ENCODE results near the gene KNG1.

DNA sequence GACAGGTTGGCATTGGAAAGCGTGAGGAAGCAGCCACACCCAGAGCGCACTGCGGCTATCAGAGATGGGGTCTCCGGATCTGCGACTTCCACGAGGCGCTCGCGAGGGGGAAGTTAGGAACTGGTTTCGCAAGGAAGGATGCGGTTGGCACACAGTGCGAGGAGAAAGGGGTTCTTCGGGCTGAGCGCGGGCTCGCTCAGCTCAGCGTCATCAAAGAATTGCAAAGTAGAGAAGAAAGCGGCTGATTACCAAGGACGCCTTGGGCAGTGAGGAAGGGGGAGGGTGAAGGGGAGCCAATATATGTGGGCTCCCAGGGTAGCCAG, 69.4 kb upstream of the EPHB3 start:
- RRBS, 2 experiments = 3 to 7% methylated on average over 4 of the region's 19 CpGs

DNA sequence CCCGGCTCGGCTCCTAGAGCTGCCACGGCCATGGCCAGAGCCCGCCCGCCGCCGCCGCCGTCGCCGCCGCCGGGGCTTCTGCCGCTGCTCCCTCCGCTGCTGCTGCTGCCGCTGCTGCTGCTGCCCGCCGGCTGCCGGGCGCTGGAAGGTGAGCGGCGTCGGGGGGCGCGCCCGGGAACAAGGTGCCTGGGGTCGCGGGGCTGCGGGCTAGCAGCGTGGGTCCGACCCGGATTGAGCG, 540 bp downstream of the EPHB3 start:
- RRBS, 2 experiments = 2 to 7% methylated on average over 31 of the region's 33 CpGs

DNA sequence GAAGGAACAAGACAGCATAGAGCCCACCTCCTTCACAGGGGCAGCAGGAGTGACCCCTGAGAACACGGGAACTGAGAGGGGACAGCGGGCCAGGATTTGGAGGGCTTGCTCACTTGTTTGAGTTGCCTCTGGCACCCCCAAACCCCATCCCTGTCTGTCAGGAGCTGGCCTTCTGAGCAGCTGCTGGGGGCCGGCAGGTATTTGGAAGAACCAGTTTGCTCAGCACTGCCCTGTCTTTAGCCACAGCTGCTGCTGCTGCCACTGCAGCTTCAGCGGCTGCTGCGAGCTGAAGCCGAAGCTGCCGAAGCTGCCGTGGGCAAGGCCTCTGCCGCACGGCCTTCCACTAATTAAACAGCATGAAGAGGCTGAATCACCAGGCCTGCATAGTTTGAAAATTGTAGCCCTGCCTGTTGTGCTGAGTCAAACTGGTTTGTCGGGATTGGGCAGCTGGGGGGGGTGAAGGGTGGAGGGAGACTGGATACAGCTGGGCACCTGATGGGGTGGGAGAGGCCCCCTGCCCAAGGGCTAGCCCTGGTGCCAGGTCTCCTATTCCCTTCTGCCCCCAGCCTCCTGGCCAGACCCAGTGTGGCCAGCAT, 4.1 kb downstream of the EPHB3 start:
- RRBS, 2 experiments = no CpG with 5 or more reads among the region's 11 CpGs

DNA sequence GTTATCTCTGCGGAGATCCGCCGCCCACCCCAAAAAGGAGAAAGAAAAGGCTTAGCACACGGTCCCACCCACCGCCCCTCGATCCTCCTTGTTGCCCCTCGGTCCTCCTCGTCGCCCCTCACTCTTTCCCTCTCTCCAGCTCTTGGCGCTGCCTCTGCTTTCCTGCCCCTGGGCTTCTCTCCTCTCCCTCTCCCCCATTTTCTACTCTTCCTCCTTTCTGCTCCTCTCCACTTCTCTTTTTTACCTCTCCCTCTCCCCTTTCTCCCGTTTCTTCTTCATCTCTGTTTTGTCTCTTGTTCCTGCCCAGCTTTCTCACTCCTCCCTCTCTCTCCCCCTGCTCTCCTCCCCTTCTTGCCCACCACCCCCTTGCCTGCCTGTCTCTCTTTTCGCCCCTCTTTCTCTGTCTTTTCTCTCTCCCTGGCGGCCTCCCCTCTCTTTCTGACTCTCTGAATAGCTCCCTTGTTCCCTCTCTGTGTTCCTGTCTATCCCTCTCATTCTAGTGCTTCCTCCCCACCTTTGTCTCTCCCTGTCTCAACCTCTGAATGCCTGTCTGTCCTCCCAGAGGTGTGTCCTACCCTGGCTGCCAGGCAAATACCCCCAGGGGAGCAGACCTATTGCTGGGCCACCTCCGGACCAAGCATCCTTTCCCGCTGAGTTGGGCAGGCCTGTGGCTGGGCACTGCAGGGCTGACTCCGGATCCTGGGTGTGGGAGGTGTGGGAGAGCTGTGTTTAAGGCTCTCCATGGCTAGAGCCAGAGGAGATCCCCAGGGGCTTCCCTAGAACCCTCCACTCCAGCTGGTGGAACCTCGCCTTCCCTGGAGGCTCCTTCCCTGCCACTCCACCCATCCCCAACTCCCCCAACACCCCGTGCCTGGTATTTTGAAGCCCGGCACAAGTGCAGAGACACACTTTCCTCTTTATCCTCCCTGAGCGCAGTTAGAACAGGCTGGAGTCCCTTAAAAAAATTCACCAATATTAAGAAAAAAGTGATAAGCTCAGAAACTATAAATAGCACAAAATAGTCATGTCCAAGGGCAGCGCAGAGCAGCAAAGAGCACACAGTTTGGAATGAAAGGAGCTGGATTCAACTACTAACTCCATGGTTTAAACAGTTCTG, 41.1 kb downstream of the EPHB3 start:
- RRBS, 2 experiments = 42% methylated on average over 3 of the region's 21 CpGs

DNA sequence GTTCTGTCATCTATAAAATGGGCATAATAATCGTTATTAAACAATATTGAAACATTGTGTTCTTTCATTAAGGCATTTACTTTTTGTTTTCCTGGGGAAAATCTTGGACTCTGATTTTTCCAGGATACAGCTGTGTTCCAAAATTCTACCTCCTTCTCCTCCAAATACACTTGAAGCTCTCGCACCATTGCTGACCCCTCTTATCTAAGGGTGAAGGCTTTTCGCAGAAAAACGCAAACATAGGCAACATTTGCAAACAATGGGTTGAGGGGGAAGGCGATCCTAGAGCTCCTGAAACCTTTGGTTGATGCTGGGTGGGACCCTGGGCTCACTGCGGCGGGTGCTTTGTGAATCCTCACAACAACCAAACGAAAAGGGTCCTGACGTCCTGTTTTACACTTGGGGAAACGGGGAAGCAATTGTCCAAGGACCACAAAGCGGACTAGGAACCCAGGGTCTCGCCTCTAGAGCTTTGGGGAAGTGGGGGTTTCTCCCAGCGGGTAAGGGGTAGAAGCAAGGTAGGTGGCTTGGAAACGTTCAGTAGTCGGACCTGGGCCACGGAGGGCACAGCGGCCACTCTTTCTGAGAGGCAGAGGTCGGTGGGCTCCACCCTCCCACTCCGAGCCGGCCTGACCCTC, 42.0 kb downstream of the EPHB3 start:
- RRBS, 2 experiments = 14% methylated on average over 1 of the region's 20 CpGs; no CpG with 5 or more reads in 1 of the 2 experiments

- RRBS, 2 experiments = no CpG with 5 or more reads among the region's 7 CpGs
Measured at GRCh38 chr3:184651974-184652411, 59.9 kb downstream of the MAGEF1 start.

GRCh38 chr3:184678892-184679529, 32.9 kb downstream of the MAGEF1 start:
- RRBS, 2 experiments = 39 to 73% methylated on average over 6 of the region's 22 CpGs

- RRBS, 2 experiments = no CpG with 5 or more reads among the region's 5 CpGs
Measured at GRCh38 chr3:185151101-185151513, 1.8 kb downstream of the C3orf70 start.

- RRBS, 2 experiments = no CpG with 5 or more reads among the region's 2 CpGs
Measured at GRCh38 chr3:185335526-185336291, 27.2 kb upstream of the MAP3K13 start.

- RRBS, 2 experiments = no CpG with 5 or more reads among the region's 7 CpGs
Measured at GRCh38 chr3:185555031-185555602, 2.7 kb upstream of the LIPH start.

DNA sequence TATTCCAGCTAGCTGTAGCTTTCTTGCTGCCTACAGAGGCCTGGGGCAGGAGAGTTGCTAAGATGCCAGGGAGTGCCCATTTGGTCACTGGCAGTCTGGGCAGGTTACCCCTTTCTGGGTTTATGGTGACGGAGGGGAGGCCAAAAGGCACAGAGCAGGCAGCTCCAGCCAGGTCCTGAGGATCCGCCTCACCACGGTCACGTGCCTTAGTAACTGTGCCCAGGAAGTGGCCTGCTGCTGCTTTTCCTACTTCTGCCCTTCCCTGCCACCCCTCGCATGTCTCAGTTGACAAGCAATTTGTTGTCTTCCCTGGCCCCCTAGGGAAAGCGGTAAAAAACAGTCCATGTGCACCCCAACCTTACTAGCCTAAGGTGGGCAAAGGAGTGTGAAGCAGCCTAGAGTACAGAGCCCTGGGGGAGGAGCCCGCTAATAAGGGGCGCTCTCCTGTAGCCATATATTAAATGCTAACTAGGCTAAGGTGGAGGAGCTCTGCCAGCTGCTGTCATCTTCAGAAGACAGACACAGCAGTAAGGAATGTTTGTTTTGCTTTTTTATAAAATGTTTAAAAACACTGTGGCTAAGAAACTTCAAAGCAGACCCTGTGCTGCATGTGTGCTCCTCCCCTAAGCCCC, 9.1 kb upstream of the LIPH start:
- RRBS, 2 experiments = no CpG with 5 or more reads among the region's 8 CpGs

DNA sequence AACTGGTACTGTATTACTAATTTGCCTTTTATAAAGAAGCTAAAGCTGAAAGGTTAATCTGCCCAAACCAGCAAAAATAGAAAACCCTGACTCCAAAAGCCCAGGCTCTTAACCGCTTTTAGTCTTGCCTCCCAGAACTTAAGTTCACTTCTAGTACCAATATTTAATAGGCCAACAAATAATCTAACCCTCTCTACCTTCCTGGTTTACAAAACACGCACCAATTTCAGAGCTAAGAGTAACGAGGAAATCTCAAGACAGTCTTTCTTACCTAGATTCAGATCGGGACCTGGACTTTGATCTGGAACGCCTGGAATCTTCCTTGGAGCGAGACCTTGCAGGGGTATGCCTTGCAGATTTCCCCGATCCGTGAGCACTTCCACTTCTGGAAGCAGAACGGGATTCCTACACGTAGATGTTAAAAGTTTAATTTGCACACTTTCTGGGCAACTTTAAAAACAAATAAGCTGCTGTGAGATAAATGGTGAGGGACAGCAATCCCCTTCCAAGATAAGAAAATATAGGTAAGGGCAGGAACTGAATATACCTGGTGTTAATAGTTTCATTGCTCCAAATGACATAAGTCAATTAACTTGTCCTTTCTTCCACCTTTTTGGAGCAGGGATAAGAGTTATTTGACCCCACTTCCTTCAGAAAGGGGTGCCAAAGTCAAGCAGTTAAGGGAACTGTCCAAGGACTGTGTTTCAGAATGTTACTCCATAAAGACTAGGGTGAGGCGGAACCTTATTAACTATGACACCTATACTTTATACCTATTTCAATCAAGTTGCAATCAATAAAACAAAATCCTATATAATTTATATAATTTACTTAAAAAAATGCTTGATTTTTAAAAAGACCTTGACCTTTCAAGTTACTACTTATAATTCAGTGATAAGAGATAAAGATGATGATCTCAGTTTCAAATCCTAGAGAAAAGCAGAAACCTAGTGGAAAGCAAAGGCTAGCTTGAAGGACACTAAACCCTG, 11.2 kb downstream of the TRA2B start:
- RRBS, 2 experiments = no CpG with 5 or more reads among the region's 11 CpGs

DNA sequence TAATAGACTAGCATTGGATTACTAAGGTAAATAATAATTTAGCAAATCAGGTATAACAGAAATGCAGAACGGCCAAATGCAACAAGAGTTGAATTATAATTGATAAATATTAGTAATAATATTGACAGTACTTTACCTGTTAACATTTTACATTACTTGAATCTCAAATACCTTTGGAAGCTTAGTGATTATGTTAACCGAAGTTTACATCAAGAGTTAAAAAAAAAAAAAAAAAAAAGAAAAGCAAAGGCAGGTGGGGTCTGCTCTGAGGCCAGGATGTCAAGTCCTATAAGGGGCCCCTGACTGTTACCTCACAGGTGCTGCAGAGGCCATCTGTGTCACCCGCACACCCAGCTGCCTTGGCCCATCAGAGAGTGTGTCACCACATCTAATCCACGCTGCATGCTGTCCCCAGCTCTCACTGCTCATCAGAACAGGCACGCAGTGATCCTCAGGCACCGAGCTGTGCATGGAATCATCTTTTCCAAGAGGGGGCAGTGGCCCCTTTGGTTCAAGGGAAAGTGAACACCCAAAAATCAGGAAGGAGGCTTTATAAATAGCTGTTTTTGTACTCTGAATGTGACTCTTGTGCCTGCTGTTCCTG, 110.1 kb upstream of the ETV5 start:
- RRBS, 2 experiments = no CpG with 5 or more reads among the region's 6 CpGs

DNA sequence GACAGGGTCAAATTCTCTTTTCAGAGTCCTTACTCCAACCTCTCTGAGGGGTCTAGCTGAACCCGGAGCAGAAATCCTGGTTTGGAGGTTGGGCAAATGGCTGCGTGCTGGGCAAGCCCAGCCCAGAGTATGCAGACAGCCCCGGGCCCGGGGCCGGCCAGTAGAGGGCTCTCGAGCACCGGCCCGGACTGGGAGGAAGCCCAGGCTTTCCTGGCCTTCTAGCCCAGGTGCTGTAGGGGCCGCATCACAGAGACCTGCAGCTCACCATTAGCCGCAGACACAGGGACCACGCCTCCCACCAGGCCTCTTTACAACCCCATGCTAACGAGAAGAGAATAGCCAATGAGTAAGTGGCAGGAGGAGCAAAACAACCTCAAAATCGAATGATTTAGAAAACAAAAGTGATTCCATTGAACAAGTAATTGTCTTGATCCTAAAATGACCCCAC, 102.5 kb downstream of the DGKG start:
- RRBS, 2 experiments = 5 to 12% methylated on average over 2 of the region's 13 CpGs

DNA sequence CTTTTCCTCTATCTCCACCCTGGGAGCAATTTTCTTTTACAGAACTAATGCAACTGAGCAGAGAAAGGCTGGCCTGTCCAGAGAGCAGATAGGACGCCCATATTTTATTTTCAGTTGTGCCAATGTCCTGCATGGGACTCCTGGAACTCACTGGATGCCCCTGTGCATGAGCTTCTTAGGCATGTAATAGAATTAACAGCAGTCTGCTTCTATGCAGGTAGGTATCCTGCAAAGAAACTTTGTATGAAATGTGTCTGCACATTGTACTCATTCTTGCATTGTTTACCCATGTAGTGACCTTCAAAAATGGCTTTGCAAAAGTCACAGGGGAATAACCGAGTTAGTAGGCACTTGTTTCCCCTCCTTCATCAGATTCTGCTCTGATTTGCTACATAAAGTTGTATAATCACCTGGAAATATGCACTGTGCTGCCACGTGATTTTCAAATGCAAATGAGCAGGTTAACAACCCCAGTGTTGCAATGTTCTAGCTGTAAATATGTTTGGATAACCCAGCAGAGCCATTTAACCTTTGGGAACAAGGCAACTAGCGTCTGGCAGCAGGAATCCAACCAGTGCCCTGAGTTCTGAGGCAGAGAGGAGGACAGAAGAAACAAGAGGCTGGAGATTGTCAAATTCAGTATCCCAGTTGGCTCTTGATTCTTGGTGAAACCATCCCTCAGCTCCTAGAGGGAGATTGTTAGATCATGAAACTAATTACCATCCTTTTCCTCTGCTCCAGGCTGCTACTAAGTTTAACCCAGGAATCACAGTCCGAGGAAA, at the start of gene KNG1:
Gene KNG1 (plus strand): TSS at position 523 of the 782 bp plus-strand sequence.
- RRBS, 2 experiments = no CpG with 5 or more reads among the region's 5 CpGs

DNA sequence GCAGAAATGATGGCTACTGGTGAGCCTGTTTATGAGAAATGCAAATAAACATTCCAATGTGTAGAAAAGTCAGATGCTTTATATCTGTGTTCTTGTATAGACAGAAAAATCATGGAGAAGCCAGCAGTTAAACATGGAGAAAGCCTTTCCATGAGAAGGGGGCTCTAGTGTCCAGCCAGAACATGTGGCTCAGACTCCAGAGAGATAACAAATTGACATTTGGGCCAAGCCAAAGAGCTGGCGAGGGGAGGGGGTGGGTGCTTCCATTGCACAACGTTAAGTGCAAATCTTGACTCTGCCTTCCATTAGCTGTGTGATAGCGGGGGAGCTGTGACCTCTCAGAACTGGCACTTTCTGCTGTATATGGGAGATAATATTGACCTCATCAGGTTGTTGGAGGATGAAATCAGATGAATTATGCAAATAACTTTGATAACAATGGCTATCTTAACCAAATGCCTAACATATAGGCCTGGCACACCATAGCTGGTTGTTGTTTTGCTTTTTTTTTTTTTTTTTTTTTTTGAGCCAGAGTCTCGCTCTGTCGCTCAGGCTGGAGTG, 3.2 kb downstream of the KNG1 start:
- RRBS, 2 experiments = no CpG with 5 or more reads among the region's 5 CpGs

DNA sequence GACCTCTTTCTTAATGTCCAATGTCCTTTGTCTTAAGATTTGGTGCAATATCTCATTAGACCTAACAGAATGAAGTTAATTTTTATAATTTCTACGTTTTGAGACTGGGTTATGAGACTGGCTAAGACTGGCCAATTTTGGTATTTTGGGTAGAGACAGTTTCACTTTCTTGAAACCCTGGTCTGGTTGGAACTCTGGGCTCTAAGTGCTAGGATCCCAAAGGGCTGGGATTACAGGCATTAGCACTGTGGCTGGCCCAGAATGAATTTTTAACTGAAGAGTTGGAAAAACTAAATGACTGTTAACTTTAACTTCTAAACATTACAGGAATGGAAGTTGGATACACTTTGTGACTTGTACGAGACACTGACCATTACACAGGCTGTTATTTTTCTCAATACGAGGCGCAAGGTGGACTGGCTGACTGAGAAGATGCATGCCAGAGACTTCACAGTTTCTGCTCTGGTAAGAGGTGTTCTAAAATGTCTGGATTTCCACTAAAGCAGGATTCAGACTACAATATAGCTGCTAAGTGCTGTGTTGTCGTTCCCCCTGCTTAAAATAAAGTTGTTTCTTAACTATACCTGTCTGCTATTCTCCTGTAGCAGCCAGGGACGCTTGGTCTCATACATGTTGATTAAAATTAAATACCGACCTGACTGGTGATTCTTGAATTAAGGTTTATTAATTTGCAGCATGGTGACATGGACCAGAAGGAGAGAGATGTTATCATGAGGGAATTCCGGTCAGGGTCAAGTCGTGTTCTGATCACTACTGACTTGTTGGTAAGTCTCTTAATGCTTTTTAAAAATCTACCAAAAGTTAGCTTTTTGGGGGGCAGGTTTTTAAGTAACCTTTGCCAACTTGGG, 3.7 kb downstream of the EIF4A2 start:
- RRBS, 2 experiments = no CpG with 5 or more reads among the region's 9 CpGs

- RRBS, 2 experiments = no CpG with 5 or more reads among the region's 5 CpGs
Measured at GRCh38 chr3:186787669-186788135, 4.3 kb downstream of the EIF4A2 start.

GRCh38 chr3:186788578-186789640, 5.5 kb downstream of the EIF4A2 start:
- RRBS, 2 experiments = no CpG with 5 or more reads among the region's 17 CpGs

- RRBS, 2 experiments = no CpG with 5 or more reads among the region's 9 CpGs
Measured at GRCh38 chr3:186985746-186986454, 55.6 kb downstream of the ST6GAL1 start.